Heart (tissue), 3 donors: ENCODE results near the genes MUSK, ECPAS and GNG10.

GRCh38 chr9:110127155-110127857 is 80.7 kb downstream of the C9orf152 start:
- RAMPAGE, long total RNA, 2 experiments: start-site peak on the plus strand in 1 of 2 experiments, at chr9:110127435-110127483 at its widest, 36 reads per replicate

GRCh38 chr9:110189000-110189506 is 18.9 kb downstream of the C9orf152 start:
- RAMPAGE, long total RNA, 2 experiments: no peak in any of the 2 experiments

GRCh38 chr9:110199483-110200048 is 8.4 kb downstream of the C9orf152 start:
- RAMPAGE, long total RNA, 2 experiments: no peak in any of the 2 experiments

DNA sequence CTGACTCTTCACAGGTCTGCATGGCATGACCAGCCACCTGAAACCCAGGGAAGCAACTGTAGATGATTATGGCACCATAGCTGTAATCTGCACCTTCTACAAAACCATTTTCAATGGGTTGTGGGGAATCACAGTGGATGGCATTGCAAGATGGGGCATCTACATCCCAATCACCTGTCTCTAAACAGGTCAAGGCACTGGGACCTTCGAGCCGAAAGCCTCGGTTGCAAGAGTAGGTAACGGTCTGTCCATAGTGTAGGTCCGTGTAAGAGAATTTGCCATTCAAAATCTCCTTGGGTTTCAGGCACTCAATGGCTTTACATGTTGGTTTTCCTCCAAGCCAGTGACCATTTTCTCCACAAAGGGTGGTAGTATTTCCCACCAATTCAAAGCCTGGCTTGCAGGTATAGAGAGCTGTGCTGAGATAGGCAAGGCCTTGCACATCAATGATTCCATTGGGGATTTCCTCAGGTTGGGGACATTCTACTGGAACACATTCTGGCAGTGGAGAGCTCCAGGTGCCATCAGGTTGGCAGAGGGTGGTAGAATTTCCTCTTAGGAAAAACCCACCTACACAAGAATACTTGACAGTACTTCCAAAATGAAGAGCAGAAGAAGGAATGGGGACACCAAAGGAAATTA is 70.3 kb upstream of the TXNDC8 start:
- RAMPAGE, long total RNA, 2 experiments: no peak in any of the 2 experiments

GRCh38 chr9:110668669-110668991 is at the start of gene MUSK:
MUSK (plus strand) TSS chr9:110668791.
- RAMPAGE, long total RNA, 2 experiments: no peak in any of the 2 experiments

GRCh38 chr9:110897386-110897901 is 140.8 kb downstream of the LPAR1 start:
- RAMPAGE, long total RNA, 2 experiments: no peak in any of the 2 experiments

GRCh38 chr9:111483737-111484734 is at the start of gene ECPAS:
ECPAS (minus strand) TSS chr9:111484383.
- RAMPAGE, long total RNA, 2 experiments: start-site peak on the minus strand in 1 of 2 experiments, at chr9:111484153-111484253 at its widest, 126 reads per replicate

GRCh38 chr9:111516001-111516624 is 8.9 kb upstream of the ZNF483 start:
- RAMPAGE, long total RNA, 2 experiments: no peak in any of the 2 experiments

GRCh38 chr9:111525823-111526008 is 737 bp downstream of the ZNF483 start:
- RAMPAGE, long total RNA, 2 experiments: no peak in any of the 2 experiments

DNA sequence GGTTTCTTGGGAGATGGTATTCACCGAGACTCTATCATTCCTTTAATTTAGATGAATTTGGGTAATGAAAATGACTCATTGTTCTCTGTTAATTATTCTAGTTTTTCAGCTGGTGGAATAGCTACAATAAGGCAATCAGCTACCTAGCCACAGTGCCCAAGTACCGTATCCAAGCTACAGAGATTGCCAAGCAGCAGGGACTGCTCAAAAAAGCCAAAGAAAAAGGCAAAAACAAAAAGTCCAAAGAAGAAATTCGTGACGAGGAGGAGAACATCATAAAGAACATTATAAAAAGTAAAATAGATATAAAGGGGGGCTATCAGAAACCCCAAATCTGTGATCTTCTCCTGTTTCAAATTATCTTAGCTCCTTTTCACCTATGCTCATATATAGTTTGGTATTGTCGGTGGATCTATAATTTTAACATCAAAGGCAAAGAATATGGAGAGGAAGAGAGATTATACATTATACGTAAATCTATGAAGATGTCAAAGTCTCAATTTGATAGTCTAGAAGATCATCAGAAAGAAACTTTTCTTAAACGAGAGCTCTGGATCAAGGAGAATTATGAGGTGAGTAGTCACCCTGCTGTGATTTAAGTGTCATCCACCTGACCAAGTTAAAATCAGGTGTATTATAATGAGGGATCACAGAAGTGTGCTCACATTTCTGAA is 11.9 kb upstream of the GNG10 start:
- RAMPAGE, long total RNA, 2 experiments: no peak in any of the 2 experiments

- RAMPAGE, long total RNA, 2 experiments: start-site peak on the plus strand in 2 of 2 experiments, at chr9:111661586-111661650 at its widest, 336 to 1,912 reads per replicate
These were observed at the start of gene GNG10 for GRCh38 chr9:111661092-111661729. GNG10 (plus strand) TSS chr9:111661605.

DNA sequence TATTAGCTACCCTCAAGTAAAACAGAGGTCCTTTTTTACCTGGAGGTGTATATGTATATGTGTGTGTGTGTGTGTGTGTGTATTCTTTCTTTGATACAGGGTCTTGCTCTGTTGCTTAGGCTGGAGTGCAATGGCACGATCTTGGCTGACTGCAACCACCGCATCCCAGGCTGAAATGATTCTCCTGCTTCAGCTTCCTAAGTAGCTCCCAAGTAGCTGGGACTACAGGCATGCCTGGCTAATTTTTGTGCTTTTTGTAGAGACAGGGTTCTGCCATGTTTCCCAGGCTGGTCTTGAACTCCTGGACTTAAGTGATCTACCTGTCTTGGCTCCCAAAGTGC is 3.8 kb downstream of the UGCG start:
- RAMPAGE, long total RNA, 2 experiments: no peak in any of the 2 experiments

DNA sequence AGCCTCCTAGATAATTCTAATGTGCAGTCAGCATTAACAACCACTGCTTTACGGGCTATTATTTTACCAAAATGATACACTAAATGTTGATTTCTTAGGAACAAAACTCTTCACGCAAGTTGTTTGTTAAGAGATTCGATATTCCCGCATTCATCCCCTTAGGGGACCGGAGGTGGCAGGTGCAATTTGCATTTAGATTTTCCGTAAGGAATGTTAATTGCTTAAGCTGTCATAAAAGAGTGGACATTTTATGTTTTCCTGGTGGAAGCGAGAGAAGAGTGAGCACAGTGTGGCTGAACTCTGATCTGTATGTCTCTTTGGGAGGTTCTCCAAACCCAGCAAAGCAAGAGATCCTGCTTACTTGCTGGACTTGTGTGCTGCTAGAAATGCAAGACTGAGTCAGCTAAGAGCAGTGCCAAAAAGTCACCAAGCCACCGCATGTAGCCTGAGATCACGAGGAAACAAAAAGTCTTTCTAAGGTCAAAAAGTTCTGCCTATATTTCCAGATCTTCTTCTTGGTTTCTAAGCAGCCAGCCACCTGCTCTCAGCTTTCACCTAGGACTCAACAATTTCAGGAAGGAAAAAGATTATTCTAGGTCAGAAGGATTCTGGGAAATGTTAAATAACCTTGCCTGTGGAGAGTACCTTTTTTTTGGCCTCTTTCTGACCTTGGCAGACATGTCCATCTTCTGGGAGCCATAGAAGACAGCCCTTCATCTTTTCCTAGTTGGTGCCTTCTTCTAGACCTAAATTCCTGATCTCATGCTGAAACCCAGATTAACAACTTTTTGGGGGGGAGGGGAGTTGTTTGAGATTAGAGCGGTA is 77.8 kb downstream of the UGCG start:
- RAMPAGE, long total RNA, 2 experiments: no peak in any of the 2 experiments

GRCh38 chr9:111983658-111983857 is 86.9 kb downstream of the UGCG start:
- RAMPAGE, long total RNA, 2 experiments: no peak in any of the 2 experiments

GRCh38 chr9:111998194-111998491 is 101.5 kb downstream of the UGCG start:
- RAMPAGE, long total RNA, 2 experiments: no peak in any of the 2 experiments

DNA sequence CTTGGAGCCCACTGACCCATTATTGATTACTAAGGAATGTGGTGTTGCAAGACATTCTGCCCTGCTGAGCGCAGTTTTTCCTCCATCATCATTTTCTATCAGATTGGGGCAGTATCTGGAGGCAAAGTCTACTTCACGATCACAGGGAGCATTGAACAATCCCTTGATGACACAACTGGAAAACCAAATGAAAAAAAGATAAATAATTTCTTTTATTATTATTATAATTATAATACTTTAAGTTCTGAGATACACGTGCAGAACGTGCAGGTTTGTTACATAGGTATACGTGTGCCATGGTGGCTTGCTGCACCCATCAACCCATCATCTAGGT is 129.3 kb downstream of the UGCG start:
- RAMPAGE, long total RNA, 2 experiments: no peak in any of the 2 experiments

- RAMPAGE, long total RNA, 2 experiments: no peak in any of the 2 experiments
These were observed 137.7 kb downstream of the SUSD1 start for GRCh38 chr9:112036986-112038134.

GRCh38 chr9:112059172-112060141 is 115.6 kb downstream of the SUSD1 start:
- RAMPAGE, long total RNA, 2 experiments: no peak in any of the 2 experiments

GRCh38 chr9:112061214-112062091 is 113.6 kb downstream of the SUSD1 start:
- RAMPAGE, long total RNA, 2 experiments: no peak in any of the 2 experiments

GRCh38 chr9:112125676-112126548 is 49.2 kb downstream of the SUSD1 start:
- RAMPAGE, long total RNA, 2 experiments: no peak in any of the 2 experiments